Placental epithelial cell (primary cell): Measurements from ENCODE around the gene CCNH.

DNA sequence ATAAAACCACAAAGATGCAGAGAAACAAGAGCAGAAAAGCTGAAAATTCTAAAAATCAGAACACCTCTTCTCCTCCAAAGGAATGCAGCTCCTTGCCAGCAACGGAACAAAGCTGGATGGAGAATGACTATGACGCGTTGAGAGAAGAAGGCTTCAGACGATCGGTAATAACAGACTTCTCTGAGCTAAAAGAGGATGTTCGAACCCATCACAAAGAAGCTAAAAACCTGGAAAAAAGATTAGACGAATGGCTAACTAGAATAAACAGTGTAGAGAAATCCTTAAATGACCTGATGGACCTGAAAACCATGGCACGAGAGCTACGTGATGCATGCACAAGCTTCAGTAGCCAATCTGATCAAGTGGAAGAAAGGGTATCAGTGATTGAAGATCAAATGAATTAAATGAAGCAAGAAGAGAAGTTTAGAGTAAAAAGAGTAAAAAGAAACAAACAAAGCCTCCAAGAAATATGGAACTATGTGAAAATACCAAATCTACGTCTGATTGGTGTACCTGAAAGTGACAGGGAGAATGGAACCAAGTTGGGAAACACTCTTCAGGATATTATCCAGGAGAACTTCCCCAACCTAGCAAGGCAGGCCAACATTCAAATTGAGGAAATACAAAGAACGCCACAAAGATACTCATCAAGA, 112.2 kb downstream of the ATG10 start:
- CAGE, long polyA plus RNA, result no peak

- CAGE, long polyA plus RNA, result no peak
These were observed 371 bp downstream of the TMEM167A start for GRCh38 chr5:83076748-83077297.

GRCh38 chr5:83463690-83464000, 7.9 kb upstream of the VCAN start:
- CAGE, long polyA plus RNA, result no peak

- CAGE, long polyA plus RNA, result no peak
These were observed 4.7 kb downstream of the VCAN start for GRCh38 chr5:83476273-83476567.

DNA sequence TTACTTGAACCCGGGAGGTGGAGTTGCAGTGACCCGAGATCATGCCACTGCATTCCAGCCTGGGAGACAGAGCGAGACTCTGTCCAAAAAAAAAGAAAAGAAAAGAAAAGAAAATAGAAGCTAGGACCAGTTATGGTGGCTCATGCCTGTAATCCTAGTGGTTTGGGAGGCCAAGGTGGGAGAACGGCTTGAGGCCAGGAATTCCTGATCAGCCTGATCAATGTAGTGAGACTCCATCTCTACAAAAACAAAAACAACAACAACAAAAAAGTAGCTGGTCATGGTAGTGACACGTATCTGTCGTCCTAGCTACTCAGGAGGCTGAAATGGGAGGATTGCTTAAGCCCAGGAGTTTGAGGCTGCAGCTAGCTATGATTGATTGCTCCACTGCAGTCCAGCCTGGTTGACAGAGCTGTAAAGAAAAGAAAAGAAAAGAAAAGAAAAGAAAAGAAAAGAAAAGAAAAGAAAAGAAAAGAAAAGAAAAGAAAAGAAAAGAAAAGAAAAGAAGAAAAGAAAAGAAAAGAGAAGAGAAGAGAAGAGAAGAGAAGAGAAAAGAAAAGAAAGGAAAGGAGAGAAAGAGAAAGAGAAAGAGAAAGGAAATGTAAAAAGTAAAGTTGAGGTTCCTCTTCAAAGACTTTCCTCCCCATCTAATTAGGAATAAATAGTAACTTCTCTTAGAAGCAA, 154.4 kb upstream of the EDIL3 start:
- CAGE, long polyA plus RNA, result no peak

DNA sequence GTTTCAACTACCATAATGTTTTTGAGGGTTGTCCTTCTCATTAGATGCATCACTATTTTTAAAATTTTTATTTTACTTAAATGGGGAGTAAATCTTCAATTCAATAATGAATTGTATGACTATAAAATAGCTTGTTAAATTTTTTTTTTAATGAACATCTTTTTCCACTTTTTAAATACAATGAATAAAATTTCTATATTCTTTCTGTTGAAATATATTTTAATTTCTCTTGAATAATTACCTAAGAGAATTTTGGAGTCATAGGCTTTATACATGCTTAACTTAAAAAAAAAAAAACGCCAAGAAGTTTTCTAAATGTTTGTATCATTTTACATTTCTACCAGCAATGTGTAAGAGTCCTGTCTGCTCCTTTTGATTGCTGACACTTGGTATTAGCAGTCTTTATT, 642.6 kb upstream of the COX7C start:
- CAGE, long polyA plus RNA, result no peak

DNA sequence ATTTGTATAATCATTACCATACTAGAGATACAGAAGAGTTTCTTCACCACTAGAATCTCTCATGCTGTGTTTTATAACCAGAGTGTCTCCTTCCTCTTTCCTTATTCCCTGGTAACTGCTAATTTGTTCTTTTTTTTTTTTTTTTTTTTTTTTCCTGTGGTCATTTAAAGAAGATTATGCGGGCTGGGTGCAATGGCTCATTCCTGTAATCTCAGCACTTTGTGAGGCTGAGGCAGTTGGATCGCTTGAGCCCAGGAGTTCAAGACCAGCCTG, 11.0 kb downstream of the RASA1 start:
- CAGE, long polyA plus RNA, result no peak

DNA sequence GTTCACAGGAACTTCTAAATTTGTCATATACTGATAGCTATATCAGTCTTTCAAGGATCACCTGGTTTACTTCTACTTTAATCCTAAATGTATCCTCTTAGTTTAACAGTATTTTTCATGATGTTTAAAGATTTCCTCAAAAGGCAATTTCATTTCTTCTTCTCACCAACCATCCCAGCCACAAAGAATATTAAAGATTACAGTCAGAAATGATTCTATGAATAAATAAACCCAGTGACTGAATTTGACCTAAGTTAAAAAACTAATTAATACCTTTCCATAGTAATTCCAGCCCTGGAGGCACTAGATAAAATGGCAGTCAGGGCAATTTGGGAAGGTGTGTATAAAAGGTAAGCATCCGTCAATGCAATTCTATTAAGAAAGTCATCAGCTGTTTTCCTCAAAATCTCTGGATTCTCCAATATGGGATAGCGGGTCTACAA, 8.1 kb downstream of the CCNH start:
- CAGE, long polyA plus RNA, result no peak

GRCh38 chr5:87412256-87413071, at the start of gene CCNH:
CCNH (minus strand) TSS chr5:87412930.
- CAGE, long polyA plus RNA, result no peak

DNA sequence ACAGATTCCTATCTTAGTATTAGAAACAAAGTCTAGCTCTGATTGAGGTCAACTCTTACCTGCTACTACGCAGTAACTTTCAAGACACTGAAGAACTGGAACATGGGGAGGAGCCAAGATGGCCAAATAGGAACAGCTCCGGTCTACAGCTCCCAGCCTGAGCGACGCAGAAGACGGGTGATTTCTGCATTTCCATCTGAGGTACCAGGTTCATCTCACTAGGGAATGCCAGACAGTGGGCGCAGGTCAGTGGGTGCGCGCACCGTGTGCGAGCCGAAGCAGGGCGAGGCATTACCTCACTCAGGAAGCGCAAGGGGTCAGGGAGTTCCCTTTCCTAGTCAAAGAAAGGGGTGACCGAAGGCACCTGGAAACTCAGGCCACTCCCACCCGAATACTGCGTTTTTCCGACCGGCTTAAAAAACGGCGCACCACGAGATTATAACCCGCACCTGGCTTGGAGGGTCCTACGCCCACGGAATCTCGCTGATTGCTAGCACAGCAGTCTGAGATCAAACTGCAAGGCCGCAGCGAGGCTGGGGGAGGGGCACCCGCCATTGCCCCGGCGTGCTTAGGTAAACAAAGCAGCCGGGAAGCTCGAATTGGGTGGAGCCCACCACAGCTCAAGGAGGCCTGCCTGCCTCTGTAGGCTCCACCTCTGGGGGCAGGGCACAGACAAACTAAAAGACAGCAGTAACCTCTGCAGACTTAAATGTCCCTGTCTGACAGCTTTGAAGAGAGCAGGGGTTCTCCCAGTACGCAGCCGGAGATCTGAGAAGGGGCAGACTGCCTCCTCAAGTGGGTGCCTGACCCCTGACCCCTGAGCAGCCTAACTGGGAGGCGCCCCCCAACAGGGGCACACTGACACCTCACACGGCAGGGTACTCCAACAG, 216.2 kb downstream of the TMEM161B start:
- CAGE, long polyA plus RNA, result no peak

DNA sequence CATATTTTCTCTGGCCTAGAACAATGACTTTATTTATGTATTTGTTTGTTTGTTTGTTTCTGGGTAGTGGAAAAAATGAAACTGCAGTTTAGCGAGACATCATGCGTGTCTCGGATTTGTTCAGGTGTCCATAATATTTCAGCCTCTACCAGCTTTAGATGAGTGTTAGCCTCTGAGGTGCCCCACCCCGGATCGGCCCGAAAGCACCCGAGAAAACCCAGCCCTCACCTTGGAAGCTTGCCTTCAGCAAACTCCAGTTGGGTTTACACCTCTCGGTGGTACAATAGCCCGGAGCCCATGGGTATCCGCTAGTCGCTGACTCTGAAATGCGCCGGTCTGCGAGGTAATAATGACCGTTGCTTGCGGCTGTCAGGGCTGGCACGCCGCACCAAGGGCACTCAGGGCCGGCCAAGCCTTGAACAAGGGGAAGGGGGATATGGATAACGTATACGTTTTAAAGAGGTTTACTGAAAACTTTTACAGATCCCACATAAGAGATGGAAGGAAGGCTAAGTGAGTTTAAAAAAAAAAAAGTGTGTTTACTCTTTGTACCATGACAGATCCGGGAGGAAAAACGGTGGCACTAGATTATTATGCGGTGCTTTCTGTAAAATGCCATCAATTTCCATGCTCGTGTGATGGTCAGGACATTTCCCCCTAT, 124.4 kb downstream of the TMEM161B start:
- CAGE, long polyA plus RNA, result no peak

DNA sequence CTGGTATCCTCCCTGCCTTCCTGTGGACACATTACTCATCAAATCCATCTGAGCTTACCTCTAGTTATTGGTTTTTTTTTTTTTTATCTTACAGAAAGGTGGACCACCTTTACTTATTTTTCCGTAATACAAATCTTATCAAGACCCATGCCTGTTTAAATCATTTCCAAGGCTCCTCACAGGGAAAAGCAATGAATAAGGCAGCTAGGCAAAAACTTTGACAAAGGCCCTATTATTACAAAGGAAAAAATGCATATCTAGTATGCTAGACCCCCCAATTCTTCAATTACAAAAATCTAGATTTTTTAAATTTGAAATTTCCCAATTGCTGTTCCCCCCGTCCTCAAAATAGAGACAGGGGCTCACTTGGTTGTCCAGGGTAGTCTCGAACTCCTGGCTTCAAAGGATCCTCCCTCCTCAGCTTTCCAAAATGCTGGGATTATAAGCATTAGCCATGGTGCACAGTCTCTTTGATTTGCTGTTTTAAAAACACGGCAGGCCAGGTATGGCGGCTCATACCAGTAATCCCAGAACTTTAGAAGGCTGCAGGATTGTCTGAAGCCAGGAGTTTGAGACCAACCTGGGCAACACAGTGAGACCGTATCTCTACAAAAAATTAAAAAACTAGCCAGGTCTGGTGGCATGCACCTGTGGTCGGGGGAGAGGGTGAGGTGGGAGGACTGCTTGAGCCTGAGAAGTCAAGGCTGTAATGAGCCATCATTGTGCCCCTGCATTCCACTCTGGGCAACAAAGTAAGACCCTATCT, 39.0 kb downstream of the TMEM161B start:
- CAGE, long polyA plus RNA, result no peak

GRCh38 chr5:88269966-88270599, 1.4 kb upstream of the TMEM161B start:
- CAGE, long polyA plus RNA, result no peak

GRCh38 chr5:88819270-88819607, 63.7 kb downstream of the MEF2C start:
- CAGE, long polyA plus RNA, result no peak

- CAGE, long polyA plus RNA, result no peak
These were observed 55.9 kb downstream of the MEF2C start for GRCh38 chr5:88826914-88827620.

GRCh38 chr5:88876002-88876519, 6.9 kb downstream of the MEF2C start:
- CAGE, long polyA plus RNA, result no peak

DNA sequence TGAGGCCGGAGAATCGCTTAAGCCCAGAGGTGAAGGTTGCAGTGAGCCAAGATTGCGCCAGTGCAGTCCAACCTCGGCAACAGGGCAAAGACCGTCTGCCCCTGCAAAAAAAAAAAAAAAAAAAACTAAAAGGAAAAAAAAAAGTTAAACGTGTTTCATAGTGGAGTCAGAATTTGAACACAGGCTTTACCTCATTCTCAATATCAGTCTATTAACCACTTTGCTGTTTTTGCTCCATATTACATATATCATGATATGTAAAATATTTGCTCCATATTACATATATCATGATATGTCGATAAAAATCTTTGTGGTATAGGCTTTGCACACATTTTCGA, 584.5 kb upstream of the MEF2C start:
- CAGE, long polyA plus RNA, result no peak

DNA sequence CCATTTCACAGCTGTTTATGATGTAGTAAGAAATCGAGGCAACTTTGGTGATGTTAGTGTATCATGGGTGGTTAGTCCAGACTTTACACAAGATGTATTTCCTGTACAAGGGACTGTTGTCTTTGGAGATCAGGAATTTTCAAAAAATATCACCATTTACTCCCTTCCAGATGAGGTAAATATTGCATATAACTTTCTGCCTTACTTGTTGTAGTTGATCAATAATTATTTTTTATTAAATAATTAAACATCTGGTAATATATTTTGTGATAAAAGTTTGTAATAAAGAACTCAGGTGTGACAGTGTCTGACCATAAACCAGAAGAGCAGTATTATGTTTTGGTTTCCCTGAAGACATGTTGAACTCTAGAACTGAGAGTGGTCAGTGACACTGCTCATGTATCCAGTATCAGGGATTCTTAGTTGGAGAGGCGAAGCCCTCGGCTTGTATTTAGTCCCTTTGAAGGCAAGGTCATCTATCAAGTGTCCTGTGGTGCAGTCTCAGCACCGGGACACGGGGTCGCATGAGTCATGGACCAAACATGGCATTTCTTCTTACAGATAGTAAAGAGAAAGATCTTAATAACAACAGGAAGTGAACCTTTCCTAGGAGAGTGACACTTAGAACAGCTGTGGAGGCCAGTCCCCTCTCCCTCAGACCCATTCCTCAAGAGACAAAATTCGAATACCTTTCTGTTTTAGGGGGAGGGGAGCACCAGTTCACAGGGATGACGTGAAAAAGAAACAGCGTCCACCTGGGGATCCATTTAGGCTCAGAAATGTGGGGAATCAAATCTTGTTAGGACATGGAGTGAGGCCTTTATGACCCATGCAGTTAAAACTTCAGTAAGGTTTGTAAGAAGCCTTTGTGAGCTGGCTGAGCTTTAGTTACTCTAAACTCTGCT, 86.3 kb downstream of the ADGRV1 start:
- CAGE, long polyA plus RNA, result no peak

DNA sequence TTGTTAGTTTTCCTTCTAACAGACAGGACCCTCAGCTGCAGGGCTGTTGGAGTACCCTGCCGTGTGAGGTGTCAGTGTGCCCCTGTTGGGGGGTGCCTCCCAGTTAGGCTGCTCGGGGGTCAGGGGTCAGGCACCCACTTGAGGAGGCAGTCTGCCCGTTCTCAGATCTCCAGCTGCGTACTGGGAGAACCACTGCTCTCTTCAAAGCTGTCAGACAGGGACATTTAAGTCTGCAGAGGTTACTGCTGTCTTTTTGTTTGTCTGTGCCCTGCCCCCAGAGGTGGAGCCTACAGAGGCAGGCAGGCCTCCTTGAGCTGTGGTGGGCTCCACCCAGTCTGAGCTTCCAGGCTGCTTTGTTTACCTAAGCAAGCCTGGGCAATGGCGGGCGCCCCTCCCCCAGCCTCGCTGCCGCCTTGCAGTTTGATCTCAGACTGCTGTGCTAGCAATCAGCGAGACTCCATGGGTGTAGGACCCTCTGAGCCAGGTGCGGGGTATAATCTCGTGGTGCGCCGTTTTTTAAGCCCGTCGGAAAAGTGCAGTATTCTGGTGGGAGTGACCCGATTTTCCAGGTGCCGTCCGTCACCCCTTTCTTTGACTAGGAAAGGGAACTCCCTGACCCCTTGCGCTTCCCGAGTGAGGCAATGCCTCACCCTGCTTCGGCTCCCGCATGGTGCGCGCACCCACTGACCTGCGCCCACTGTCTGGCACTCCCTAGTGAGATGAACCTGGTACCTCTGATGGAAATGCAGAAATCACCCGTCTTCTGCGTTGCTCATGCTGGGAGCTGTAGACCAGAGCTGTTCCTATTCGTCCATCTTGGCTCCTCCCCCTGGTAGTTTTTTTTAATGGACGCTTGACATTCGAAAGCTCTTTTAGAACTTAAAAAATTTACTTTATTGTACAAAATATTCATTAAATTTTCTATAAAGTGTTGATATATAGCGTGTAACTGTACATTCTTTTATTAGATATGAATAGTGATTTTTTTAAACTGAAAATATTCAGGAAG, 109.5 kb downstream of the ADGRV1 start:
- CAGE, long polyA plus RNA, result no peak

GRCh38 chr5:90872862-90873514, 314.4 kb downstream of the ADGRV1 start:
- CAGE, long polyA plus RNA, result no peak